Bronchus fibroblast of lung (primary cell): Measurements from ENCODE around the genes EPHA1, CTAGE6 and OR2A12.

DNA sequence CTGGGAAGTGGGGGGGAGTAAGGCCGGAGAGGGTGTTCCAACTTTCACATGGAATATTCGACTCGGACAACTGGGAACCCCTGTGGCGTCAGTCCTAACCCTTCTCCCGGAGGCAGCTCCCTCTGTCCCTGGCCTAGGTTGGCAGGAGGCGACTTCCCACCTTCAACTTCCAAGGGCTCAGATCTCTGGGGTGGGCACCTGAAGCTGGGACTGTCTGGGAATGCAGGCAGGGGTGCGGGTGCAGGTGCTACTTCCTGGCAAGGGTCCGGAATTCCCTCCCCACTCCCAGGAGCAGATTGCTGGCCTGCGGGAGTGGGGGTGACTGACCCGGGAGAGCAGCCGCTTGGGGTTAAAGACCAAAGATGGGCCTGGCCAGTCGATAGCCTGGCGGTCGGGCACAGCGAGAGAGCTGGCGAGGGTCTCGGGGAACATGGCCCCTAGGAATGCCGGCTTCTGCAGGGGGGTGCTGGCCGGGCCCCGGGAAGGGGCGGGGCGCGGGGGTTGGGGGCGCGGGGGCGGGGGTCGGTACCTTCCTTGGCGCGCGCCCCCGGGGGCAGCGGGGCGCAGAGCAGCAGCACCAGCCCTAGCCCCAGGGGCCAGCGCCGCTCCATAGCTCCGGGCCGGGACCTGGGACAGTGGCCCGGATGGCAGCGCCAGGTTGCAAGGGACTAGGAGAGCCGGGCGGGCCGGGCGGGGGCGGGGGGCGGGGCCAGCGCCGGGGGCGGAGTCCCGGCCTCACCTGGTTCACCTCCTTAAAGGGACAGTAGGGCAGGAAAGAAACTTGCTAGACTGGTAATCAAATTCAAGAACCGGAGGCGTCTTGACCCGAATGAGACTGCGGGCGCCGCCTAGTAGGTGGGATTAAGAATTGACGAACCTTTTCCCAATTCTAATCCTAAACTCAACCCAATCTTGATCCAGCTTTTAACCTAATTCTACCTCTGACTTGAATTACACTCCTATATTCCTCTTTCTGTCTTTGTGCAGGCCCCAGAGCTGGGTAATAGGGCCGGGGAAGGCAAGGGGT is at the start of gene EPHA1:
Gene EPHA1 (minus strand): TSS at position 662 of the 1,027 bp plus-strand sequence.
- RAMPAGE, long total RNA, result no peak

DNA sequence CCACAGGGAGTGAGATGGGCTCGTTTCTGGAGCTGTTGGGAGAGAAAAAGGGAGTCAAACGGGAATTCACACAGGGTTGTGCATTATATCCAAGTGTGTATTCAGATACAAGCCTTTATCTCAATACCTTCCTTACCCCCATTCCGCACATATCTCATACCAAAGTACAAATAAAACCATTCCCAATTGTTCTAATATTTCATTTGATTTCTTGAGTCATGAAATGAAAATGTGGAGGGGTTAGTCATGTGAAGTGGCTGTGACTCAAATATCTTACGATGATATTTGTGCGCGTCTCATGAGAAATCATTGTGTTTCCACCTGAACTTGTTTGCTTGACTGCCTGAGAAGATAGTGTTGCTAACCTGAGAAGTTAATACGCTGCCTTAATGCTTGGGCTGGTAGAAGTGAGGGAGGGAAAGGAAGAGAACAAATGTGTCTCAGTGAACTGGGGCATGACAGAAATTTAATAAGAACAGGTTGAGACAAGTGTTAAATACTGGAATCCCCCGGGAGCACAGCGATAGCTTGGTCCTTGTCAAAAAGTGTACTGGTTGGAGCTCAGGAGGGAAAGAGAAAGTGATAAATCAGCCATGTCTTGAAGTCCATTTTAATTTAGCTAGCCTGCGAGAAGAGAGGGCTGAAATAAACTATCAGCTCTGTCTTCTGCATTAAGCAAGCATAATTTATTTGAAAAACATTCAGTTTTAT is 7.1 kb upstream of the EPHA1 start:
- RAMPAGE, long total RNA, result no peak

- RAMPAGE, long total RNA, result no peak
These were observed 44.8 kb downstream of the TAS2R41 start for GRCh38 chr7:143522555-143522870.

DNA sequence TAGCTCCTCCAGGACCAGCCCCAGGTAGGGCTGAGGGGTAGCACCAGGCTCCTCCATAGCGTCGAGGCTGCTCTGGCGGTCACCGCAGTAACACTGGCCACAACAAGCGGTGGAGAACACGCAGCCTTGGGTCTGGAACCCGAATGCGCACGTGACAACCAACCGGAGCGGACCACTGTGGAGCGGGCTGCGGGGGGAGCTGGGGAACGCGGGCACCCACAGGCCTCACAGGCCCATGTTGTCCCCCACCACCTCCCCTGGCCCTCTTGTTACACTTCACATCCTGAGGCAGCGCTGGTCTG is at the start of gene CTAGE6:
Gene CTAGE6 (minus strand): TSS at position 95 of the 302 bp plus-strand sequence.
- RAMPAGE, long total RNA, result no peak

DNA sequence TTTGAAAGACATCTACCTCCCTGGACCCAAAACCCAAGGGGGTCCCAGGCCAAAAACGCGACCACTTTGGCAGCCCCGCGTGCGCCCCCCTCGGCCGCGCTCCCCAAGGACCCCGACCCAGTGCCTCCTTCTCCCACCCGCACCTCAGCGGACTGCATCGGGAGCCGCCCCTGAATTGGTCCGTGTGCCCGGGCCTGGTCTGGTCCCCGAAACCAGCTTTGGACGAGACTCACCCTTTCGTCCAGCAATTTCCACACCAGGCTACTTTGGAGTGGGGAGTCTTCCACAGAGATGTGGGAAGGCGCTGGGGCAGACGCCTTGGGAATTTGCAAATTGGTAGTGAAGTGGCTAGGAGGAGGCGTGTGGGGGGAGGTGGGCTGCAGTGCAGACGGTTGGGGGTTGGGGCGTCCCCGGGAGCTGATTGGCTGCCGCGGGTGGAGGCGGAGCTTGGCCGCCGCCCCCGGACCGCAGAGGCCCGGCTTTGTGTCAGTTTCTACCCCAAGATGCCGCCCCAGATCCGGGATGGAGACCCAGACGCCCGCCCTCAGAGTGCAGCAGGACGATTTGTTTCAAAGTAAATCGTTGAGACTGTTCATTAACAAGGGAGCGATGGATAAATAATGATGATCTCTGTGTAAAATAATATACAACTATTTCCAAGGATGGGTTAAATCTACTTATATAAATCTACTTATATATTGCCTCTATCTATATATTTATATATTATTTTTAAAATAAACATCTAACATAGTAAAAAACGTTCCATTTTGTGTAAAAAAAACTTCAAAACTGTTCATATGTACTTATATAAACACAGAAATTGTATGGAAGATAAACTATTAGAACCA is 16.8 kb downstream of the TCAF1 start:
- RAMPAGE, long total RNA, result no peak

- RAMPAGE, long total RNA, result no peak
These were observed at the start of gene OR2A12 for GRCh38 chr7:144085902-144086492. TSS of gene OR2A12 (plus strand) at chr7:144086278.

DNA sequence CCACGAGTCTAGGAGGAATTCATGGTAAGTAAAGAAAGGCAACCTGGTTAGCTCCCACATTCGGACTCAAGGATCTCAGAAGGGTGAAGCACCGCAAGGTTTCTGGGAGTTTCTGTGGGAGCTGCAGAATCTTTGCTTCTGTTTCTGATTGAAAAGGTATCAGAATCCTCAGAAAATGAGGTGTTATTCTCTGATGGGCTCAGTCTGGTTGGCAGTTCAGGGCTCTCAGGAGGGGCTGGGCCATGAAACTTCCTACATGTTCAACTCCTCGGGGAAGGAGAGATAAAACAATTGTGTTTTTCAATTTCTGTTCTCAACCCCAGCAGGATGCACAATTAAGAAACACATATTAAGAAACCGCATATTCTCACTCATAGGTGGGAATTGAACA is 9.1 kb downstream of the OR2A7 start:
- RAMPAGE, long total RNA, result no peak

GRCh38 chr7:144834795-144835156 is 1.1 kb downstream of the TPK1 start:
- RAMPAGE, long total RNA, result no peak

DNA sequence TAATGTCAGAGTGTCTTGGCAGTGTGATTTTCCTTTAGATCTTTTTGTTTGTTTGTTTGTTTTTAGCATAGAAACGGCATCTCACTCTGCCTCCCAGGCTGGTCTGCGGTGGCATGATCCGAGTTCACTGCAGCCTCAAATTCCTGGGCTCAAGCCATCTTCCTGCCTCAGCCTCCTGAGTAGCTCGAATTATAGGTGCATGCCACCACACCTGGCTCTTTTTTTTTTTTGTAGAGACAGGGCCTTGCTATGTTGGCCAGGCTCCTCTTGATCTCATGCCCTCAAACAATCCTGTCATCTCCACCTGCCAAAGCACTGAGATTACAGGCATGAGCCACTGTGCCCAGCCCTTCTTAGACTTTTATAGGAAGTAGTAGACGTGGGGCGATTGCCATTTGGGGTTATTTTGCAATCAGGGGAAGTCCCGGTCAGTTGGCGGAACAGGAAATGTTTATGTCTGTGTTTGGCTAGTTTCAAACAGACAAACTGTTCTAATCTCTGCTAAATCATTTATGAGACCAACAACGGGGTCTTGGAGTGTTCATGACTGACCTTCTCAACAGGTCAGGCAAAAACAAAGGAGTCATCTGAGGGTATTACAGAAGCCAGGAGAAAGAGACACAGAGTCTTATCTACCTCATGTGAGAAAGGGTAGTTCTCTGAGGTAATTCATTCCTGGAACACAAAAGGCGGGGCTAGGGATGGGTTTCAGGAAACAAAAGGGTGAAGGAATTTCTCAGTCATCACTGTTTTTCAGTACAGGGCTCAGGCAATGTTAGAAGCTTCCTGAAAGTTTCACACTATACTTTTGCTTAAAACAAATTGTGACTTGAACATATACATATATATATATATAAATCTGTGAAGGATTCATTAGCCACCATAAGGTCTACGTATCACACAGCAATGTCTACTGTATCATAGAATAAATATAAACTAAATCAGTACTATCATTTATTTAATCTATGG is 6.5 kb upstream of the TPK1 start:
- RAMPAGE, long total RNA, result no peak

- RAMPAGE, long total RNA, result no peak
These were observed 73.0 kb upstream of the TPK1 start for GRCh38 chr7:144908820-144909330.

GRCh38 chr7:145582938-145583163 is 533.8 kb upstream of the CNTNAP2 start:
- RAMPAGE, long total RNA, result no peak

DNA sequence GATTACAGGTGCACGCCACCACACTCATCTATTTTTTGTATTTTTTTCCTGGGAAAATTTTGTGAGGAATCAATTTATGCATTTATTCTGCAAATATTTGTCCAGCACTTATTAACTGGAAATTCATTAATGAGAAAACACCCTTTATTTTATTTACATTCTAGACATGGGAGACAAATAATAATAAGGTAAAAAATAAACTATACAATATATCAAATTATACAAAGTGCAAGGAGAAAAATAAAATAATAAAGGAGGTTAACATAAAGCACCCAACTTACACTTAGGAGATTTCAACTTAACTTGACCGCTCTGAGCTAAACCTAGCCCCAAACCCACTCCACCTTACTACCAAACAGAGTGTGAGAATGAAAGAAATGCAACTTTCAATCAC is 119.5 kb upstream of the CNTNAP2 start:
- RAMPAGE, long total RNA, result no peak

DNA sequence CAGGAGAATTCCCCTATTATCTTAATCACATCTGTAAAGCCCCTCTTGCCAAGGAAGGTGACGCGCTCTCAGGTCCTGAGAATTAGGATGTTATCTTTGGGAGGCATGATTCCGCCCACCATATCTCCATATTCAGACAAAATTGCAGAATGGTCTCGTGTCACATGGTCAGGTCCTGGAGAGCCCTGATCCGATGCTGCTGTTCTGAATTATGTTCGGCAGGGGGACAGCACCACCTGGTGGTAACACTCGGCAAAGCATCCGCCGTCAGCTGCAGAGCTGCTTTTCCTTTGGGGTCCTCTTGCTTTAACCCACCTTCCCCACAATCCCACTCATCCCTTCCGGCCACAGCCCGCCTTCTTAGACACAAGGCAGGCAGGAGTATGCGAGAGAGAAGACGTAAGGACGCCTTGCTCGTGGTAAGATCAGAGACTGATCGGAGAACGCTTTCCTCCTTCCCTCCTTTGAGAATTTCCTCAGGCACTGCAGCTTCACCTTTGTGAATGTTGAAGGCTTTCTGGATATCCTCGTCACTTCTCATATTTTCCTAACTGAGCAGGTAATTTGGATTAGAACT is 327.8 kb upstream of the C7orf33 start:
- RAMPAGE, long total RNA, result no peak

DNA sequence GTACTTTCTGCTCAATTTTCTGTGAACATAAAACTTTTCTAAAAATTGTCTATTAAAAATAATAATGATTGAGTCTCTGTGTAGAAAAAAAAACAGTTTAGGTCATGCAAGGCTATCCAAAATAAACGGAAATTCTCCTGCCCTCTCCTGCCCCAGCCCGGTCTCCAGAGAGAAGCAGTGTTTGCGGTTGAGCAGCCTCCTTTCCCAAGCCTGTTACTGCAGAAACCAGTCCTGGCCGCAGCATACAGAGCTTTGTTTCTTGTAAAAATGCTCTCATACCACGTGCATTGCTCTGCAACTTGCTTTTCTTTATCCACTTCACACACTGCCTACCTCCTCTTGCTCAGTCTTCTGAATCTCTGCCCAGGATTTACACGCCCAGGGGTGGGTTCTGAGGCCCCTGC is 34.4 kb upstream of the CUL1 start:
- RAMPAGE, long total RNA, result no peak

GRCh38 chr7:149013970-149014169 is 14.4 kb downstream of the PDIA4 start:
- RAMPAGE, long total RNA, result no peak

- RAMPAGE, long total RNA, result no peak
These were observed 875 bp downstream of the PDIA4 start for GRCh38 chr7:149027416-149027843.

DNA sequence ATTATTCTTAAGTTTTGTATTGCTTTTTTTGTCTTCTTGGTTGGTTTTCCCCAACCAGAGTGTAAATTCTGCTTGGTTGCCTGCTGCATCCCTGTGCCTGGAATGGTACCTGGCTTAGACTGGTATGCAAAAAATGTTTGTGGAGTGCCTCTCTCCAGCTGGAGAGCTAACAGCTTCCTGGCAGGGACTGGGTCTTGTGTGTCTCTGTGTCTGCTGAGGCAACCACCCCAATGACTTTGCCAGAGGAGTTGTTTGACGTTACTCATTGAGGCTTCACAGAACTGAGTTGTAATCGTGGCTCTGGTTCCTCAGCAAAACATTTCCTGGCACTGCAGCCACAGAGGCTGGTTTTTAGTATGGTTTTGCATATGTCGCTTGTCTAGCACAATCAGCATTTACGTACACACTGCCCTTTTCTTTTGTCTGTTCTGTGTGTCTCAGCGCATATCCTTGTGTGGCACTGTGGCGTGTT is 7.4 kb downstream of the ZNF282 start:
- RAMPAGE, long total RNA, result no peak

DNA sequence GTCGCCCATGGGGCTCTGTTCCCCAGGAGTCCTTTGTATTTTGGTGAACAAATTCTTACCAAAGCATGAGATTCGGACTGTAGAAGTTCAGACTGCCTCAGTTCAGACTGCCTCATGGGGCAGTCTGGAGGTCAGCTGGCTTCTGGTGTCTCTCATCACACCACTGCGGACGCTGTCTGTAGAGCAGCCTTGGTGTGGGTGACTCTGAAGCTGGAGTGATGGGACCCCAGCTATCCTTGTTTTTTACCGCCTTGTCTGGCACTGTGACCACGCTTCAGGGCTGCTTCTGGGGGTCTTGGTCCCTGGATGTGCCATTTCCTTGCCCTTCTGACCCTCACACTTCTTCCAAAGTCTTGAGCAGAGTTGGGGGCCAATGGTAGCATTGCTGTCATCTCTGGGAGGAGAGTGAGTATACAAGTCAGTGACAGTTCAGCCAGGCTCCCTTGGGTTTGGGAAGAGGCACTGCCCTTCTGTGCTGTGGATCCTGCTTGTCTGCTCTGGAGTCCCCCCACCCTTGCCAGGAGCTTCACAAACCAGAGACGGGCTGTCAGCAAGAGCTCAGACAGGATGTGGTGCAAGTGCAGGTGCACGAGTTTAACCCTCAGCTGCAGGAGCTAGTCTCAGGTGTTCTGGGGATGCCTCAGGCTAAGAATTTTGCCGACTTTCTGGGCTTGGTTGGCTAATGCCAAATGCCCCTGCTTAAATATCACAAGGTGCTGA is 22.1 kb downstream of the ZNF783 start:
- RAMPAGE, long total RNA, result no peak

- RAMPAGE, long total RNA, result no peak
These were observed 58.4 kb downstream of the ZNF783 start for GRCh38 chr7:149320412-149320783.

- RAMPAGE, long total RNA, result no peak
These were observed 5.6 kb downstream of the ZNF777 start for GRCh38 chr7:149455069-149455837.